ENCODE results near the genes RAB40B and B3GNTL1.

- RRBS, result 81% methylated on average over 6 of the region's 31 CpGs
These were observed 10.2 kb upstream of the WDR45B start for GRCh38 chr17:82658354-82658880.

GRCh38 chr17:82697829-82698788, at the start of gene RAB40B:
Gene RAB40B (minus strand): TSS chr17:82698698.
- RRBS, result 9% methylated on average over 61 of the region's 125 CpGs

DNA sequence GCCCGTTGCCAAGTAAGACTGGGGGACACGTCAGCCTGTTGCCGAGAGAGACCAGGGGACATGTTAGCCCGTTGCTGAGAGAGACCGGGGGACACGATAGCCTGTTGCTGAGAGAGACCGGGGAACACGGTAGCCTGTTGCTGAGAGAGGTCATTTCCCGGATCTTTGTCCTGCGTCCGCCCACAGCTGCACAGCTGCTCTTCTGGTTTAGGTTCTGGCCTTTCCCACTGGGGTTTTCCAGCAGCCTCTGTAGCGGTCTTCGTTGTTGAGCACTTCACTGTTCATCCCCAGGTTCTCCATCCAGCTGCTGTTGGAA, 43.3 kb downstream of the TBCD start:
- RRBS, result 97% methylated on average over 2 of the region's 13 CpGs

DNA sequence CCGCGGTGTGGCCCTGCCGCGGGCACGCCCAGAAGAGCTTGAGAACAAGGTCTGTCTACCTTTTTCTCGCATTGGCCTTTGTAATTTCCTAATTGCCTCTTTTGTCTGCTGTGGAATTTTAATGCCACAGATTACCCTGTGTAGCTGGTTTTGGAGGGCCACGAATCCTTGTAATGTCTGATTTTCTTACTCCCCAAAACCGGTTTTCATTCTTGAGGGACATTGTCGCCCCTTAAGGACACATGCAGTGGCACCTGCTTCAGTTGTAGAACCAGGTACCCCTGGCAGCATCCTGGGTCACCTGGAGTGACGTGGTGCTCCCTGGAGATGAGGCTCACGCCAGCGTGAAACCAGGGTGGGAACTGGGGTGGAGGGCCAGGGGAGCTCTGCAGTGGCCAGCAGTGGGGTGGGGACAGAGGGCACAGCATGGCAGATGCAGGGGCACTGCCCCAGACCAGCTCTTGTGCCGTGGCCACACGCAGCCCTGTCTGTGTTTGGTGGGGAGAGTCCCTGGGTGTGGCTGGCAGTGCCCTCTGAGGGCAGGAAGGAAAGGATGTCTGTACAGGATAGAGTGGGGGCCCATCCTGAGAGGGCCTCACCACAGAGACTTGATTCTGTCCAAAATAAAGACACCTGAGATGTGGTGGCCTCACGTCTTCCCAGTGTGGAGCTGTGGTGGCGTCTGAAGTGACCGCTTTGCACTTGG, 24.6 kb downstream of the ZNF750 start:
- RRBS, result no CpG with 5 or more reads among the region's 17 CpGs

- RRBS, result 3% methylated on average over 5 of the region's 52 CpGs
These were observed 43.0 kb upstream of the ZNF750 start for GRCh38 chr17:82882414-82883598.

- RRBS, result no CpG with 5 or more reads among the region's 12 CpGs
These were observed 46.0 kb upstream of the ZNF750 start for GRCh38 chr17:82885712-82886280.

GRCh38 chr17:82889181-82890264, 49.7 kb upstream of the ZNF750 start:
- RRBS, result no CpG with 5 or more reads among the region's 36 CpGs

- RRBS, result 96% methylated on average over 6 of the region's 31 CpGs
These were observed 51.3 kb upstream of the ZNF750 start for GRCh38 chr17:82890848-82891703.

- RRBS, result no CpG with 5 or more reads among the region's 19 CpGs
These were observed 83.8 kb upstream of the ZNF750 start for GRCh38 chr17:82923503-82924046.

- RRBS, result under 1% methylated on average over 9 of the region's 107 CpGs
These were observed at the start of gene B3GNTL1 for GRCh38 chr17:83050765-83051851. Gene B3GNTL1 (minus strand): TSS chr17:83051770.

DNA sequence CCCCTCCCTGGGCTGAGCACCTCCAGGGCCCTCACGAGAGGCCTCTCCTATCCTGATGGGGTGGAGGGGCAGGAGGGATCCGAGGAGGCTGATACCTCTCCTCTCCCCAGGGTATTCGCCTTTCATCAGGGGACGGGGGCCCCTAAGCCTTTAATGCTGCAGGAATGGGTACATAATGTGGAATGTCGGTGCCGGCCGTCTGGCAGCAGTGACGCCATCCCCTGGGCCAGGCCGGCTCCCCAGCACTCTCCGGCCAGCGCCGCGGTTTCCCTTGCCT, 8.0 kb downstream of the METRNL start:
- RRBS, result no CpG with 5 or more reads among the region's 13 CpGs

- RRBS, result 34% methylated on average over 3 of the region's 8 CpGs
These were observed 14.2 kb downstream of the METRNL start for GRCh38 chr17:83093745-83093973.

DNA sequence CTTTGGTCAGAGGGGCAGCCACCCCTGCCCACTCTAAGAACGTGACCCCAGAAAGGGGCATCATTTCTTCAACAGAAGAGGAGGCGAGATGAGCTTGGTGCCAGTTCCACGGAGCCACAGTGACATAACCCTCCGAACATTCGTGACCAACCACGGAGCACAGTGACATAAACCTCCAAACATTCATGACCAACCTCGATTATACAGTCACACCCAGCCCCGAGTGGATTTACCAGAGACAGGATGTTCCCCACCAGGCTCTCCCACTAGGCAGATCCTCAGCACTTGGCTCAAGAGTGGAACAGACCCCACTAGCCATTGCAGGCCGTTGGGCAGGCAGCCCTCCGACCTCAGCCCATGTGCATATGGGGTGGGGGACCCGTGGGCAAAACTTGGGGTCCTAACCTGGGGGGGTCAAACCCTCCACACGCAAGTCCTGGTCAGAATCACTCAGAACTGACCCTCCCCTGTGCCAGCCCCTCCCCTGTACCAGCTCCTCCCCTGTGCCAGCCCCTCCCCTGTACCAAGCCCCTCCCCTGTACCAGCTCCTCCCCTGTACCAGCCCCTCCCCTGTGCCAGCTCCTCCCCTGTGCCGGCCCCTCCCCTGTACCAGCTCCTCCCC, 113.0 kb downstream of the METRNL start:
- RRBS, result no CpG with 5 or more reads among the region's 13 CpGs

Measured in Jurkat, Clone E6-1 (cell line).